Gallbladder (tissue), 1 donor: ENCODE measurements around the genes FARSB and KCNE4.

- PRO-cap = no peak
Measured at GRCh38 chr2:219595272-219595769, 2.3 kb upstream of the STK11IP start.

GRCh38 chr2:219601211-219601730 is 3.6 kb downstream of the STK11IP start:
- PRO-cap = no peak

DNA sequence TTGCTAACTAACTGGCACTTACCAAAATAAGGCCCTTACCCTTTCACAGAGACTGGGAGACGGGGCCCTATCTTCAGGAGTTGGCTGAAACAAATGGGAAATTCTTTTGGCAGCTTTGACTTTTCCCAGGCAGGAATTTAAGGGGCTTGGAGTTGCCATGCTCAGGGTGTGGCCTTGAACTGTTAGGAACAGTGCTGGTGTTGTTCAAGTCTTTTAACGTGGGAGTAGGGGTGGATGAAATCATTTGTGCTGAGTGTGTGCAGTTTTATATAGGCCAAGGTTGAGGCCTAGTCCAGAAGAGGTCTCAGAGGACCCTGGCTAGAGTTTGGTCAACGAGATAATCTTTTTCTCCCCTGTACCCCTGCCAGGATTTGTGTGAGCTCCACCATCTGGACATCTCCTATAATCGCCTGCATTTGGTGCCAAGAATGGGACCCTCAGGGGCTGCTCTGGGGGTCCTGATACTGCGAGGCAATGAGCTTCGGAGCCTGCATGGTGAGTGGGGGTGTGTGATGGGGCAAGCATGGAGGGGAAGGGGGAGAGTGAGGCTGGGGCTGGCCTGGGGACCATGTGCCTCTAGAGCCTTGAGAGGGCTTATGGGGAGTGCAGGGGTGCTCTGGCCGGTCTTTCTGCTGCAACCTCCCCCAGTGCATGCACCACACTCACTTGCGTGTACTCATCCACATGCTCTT is 7.7 kb downstream of the STK11IP start:
- PRO-cap = no peak

- PRO-cap = no peak
Measured at GRCh38 chr2:219607903-219608769, 10.5 kb downstream of the STK11IP start.

DNA sequence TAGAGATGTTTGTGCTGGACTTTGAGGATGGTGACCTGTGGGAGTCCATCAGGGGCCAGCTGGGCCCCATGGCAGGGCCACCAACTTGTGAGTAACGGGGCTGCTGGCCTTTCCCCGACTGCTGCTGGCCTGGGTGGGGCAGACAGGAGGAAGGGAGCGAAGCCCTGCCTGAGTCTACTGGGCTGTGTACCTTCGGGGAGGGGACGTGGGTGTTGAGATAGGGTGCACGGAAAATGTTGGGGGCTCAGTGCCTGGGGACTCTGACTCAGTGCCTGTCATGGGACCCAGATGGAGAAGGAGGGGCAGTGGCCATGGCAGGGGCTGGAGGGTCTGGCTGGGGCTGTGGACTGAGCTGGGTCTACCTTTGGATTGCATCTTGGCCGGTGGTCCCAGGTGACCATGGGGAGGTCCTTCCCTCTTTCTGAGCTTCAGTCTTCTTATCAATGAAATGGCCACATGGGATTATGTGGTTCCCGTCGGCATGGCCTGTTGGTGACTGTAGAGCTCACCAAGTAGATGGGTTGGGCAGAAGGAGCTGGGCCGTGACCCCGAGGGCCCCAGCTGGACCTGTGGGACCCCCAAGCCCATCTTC is 4.0 kb downstream of the SLC4A3 start:
- PRO-cap = no peak

GRCh38 chr2:219639268-219639897 is 12.0 kb downstream of the SLC4A3 start:
- PRO-cap = no peak

GRCh38 chr2:219662417-219663054 is 35.1 kb downstream of the SLC4A3 start:
- PRO-cap = no peak

DNA sequence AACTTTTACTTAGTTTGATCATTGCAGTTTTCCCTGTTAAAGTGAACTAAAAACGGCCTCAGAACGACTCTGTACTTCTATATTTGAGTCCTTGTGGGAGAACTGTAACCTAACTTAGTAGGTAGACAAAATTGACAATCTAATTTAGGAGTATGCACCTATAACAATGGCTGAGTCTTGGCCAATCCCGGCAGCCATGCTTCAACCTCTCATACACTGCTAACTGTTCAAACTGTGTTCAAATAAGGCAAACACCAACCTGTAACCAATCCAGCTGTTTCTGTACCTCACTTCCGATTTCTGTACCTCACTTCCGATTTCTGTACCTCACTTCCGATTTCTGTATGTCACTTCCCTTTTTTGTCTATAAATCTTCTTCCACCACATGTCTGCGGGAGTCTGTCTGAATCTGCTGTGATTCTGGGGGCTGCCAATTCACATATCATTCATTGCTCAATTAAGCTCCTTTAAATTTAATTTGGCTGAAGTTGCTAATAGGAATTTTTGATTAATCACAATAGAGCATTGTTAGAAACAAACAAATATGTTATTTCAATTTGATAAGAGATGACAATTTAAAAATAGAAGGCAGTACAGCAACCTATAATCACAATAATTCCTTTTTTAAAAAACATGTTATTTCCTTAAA is 60.8 kb downstream of the EPHA4 start:
- PRO-cap = no peak

- PRO-cap = unidirectional peak, minus-strand start at chr2:222656073; unidirectional peak, plus-strand start at chr2:222656483
Measured at GRCh38 chr2:222655858-222656654, at the start of gene FARSB. Gene FARSB (minus strand): TSS chr2:222656092.

DNA sequence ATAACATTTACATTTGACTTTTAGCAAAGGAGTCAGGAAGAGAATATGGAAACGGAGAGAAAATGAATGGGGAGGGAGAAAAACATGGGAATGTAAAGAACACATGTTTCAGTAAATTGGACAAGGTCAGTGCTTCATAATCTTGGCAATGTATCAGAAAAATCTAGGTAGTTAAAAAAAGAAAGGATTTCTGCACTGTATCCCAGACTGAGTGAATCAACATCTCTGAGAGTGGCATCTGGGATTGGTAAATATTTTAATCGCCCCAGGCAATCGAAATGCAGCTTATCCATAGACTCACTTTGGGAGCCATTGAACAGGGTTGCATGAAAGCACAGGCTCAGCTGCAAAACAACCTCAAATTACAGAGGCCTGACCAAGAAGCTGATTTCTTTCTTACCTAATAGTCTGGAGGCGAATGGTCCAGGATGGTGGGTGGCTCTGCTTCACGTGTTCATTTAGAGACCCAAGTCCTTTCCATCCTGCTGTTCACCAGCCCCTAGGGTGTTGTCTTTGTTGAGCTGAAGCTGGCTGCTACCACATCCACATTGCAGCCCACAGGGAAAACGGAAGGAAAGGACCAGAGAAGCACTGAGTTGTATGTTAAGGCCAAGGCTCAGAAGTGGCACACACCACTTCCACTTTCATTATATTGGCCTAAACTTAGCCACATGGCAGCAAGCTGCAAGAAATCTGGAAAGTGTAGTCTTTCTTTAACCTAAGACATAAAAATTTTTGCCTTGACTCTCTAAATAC is 59.0 kb downstream of the MOGAT1 start:
- PRO-cap = no peak

GRCh38 chr2:222930550-222930881 is 69.7 kb downstream of the ACSL3 start:
- PRO-cap = no peak

DNA sequence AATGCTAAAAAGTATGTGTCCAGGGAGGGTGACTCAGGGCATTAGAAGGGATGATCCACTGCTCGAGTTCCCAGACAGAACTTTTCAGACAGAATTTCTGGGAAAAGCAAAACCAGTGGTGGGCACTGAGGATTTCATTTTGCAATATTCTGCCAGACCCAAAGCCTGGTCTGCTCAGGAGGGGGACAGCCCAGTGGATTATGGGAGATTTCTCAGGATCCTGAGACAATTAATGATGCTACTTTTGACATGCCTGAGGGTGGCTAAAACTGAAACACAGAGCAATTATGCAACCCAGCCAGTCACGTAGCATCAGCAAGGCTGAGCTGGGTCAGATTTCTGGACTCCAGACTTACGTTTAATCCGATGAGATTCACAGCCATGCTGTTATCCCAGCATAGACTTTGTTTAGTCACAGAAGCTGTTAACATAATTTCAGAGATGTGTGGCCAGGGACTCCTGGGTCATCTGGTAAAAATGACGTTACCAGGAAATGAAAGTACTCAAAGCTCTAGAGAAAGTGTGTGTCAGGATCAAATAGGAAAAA is 4.6 kb upstream of the KCNE4 start:
- PRO-cap = no peak

- PRO-cap = bidirectional peak, plus-strand start at chr2:223052190, minus-strand start at chr2:223052097
Measured at GRCh38 chr2:223051675-223052435, at the start of gene KCNE4. Gene KCNE4 (plus strand): TSS chr2:223052190.

DNA sequence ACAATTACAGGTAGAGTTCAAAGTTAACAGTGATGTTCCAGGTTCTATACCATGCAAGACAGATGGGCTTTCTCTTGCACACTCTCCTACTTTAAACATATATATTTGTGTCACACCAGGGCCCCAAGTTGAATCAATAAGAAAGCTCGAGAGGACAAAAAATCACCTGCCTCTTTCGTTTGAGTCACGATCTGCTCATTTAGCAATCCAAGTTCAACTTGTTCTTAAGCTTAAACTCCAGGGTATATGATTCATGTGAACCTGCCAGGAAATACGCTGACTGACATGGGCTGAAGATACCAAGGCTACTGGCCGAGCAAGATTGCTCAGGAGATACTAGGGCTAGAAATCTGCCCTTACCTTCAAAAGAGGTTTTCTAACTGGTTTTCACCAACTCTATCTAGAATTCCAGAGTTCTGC is 77.3 kb downstream of the AP1S3 start:
- PRO-cap = no peak

DNA sequence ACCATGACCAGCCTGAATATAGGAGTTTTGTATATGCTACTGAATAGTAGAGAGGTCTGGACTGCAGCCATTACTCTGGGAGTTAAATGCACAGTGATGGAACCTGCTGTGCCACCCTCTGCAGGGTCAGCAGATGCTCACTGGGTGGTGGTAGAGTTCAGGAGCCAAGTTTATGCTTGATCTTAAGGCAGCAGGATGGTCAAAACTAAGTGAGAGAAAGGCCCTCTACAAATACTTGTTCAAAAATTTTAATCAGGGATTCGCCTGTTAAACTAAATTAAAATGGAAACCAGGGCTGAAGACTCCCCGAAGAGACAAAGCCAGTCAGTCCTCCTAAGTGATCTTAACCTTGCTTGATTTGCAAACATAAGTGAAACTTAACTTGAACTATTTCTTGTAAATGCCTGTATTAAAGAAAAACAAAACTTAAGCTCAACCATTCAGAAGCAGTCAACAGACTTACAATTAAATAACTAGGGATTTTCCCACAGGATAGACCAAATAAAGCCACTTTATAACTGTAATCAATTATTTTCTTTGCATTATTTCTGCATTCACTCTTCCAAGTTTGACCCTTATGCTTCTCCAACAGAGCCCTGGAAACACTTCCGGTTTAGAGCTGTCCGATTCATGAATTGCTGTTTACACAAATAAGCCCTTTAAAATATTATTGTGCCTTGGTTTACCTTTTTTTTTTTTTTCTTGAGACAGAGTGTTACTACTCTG is 4.3 kb upstream of the WDFY1 start:
- PRO-cap = no peak

DNA sequence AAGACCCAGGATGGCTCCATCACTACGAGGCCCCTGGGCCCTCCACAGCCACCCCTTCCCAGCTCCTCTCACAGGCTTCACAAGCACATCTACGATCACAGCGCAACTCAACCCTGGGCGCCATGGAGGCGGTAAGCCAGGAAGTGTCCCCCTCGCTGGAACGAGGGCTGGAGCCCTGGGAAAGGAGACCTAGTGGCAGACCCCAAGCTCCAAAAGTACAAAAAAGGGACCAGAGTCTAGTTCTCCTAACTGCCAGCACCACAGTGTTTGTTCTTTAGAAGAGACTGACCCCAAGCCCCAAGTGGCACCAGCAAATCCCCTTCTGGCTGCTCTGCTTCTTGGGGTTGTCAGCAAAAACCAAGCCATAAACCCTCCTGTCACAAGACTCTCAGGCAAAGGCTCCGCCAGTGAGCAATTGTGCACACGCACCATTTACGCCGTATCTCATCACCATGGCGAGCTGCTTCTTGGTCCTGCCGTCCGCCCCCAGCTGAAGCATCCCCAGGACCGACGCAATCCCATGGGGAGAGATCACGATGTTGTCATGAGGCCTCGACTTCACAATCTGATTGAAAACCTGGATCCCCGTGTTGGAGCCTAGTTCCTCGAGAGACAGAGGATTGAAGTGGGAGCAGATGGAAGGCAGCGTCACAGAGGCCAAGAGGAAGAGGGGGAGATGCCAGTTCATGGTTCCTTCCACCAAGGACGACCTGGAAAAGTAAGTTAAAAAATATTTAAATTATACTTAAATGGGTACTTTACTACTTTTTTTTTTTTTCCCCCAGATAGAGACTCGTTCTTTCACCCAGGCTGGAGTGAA is 37.7 kb downstream of the SERPINE2 start:
- PRO-cap = no peak

- PRO-cap = no peak
Measured at GRCh38 chr2:224400838-224401607, 884 bp downstream of the FAM124B start.

DNA sequence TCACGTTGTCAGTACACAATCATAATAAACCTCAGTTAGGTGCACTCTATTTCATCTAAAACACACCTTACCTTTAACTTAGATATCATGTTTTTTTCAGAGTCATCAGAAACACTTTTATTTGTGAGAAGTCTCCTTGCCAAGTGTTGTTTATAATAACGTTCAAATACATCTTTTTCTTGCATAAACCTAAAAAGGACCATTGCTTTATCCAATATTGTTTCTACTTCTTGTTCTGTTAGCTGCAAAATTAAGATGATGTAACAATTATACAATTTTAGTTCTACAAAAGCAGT is 81.6 kb downstream of the CUL3 start:
- PRO-cap = no peak

DNA sequence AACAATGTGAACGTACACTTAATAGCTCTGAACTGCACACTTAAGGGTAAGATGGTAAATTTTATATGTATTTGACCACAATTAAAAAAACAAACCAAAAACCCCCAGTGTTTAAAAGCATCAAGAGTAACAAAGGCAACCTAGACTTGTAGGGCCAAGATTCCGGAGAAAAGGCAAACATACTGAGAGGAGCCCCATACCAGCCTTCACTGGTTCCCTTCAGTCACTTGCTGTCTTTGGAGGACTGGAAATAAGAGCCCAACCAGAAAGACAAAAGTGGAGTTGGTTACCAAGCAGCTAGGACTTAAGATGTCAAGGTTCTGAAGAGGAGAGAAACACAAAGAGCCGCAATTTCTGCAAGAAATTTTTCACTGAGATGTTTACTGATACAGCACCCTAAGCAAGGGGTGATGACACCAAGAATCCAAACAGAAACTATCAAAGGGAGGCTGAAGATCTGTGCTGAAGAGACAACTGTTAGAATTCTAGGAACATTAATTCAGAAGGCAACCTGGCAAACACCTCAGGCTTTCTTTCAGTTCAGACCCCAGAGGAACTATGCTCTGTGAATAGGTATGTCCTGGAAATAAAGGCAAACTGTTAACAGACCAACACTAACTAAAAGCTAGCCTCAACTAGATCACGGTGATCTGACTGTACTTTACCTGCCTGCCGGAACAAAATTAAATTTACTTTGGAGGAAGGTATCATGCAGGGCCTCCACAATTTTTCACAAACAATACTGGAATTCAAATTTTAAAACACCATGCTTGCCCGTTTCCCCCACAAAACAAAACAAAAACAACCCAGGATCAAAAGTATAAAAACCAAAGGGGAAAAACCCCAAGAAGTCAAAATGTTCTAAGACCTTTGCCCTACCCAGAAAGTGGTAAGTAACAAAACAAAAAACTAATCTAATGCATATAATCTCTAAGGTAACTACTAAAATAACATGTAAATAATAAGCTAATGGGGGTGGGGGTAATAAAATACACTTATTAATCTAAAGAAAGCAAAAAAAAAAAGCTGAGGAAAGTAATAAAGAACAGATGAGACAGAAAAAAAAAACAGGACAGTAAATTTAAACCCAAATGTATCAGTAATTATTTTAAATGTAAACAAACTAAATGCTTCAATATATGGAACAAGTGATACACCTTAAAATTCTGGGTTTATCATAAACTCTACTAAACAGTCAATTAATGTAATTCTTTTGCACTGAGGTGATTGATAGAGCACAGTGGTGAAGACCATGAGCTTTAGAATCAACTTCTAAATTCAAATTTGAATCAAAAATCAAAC is 60.7 kb downstream of the CUL3 start:
- PRO-cap = no peak

- PRO-cap = no peak
Measured at GRCh38 chr2:224542386-224543337, 42.5 kb downstream of the CUL3 start.